Endothelial cell of umbilical vein (primary cell): ENCODE measurements around a stretch of chr16.

DNA sequence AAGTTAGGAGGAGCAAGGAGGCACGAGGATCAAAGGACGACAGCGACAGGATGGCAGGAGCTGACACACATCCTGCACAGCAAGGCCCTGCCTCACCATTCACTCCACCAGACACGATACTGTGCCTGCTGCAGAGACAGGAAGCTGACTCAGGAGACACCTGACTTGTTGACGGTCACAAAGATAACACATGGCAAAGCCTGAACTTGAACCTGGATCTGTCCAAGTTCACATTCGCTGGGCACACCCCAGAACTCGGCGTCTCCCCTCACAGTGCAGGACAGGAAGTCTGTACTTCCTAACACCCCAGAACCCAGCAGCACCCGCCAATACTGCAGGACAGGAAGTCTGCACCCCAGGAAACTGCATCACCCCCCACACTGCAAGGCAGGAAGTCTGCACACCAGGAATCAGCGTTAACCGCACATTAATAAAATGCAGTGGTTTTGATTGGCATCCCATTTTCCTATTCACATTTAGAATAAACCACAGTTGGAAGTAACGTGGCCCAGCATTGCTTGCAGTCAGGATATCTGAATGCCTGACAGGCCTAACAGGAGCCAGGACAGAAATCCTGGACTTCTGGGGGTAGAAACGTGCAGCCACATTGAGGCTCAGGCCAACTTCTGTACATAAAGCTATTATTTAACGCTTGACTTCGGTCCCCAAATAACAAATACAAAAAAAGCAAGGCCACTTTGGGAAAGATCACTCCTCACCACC, 98.7 kb downstream of the ZNF778 start:
- PRO-cap = no peak
CAGE:
- cytosol, long polyA minus RNA = no peak
- cytosol, long polyA plus RNA = no peak
- long polyA plus RNA = no peak
- nucleus, long polyA minus RNA = no peak
- nucleus, long polyA plus RNA = no peak

DNA sequence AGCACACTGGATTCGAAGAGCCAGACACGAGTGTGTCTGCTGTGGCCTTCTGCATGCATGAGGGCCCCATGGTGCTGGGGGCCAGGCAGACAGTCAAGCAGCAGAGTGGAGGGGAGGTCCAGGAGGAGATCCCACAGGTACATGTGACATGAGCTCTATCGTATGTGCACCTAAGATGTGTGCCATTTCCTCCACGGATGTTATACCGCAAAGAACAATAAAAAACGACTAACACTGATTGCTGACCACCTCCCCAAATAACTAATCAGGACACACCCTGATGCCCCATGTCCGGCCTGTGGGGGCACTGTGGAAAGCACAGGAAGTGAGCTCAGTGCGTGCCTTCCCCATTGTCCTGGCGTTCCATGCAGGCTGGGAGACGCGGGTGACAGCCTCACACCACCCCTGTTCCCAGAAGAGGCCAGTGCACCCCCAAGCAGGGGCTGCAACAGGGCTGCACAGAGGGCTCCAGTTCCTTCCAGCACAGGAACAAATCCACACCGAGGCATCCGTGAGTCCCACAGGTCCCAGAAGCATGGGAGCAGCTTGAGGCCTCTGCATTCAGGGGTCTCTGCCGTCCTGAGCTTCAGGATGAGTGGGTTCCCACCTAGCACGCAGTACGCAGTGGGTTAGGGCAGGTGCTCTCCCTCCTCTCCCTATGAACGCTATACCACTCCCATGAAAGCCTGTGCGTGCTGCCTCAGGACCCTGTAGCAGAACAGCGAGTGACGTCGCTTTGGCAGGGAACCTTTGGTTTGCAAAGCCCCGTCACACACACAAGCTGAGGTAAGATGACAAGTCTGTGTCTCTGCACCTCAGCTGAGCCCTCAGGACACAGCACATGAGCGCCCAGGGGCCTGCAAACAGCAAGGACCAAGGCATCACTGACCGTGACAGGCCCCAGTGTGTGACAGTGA, 117.6 kb downstream of the ZNF778 start:
- PRO-cap = no peak
CAGE:
- cytosol, long polyA minus RNA = no peak
- cytosol, long polyA plus RNA = no peak
- long polyA plus RNA = no peak
- nucleus, long polyA minus RNA = no peak
- nucleus, long polyA plus RNA = no peak

GRCh38 chr16:89379523-89380009, 110.8 kb downstream of the ANKRD11 start:
- PRO-cap = no peak
CAGE:
- cytosol, long polyA minus RNA = no peak
- cytosol, long polyA plus RNA = no peak
- long polyA plus RNA = no peak
- nucleus, long polyA minus RNA = no peak
- nucleus, long polyA plus RNA = no peak

GRCh38 chr16:89394821-89395719, 95.3 kb downstream of the ANKRD11 start:
- PRO-cap = no peak
CAGE:
- cytosol, long polyA minus RNA = no peak
- cytosol, long polyA plus RNA = no peak
- long polyA plus RNA = no peak
- nucleus, long polyA minus RNA = no peak
- nucleus, long polyA plus RNA = no peak

DNA sequence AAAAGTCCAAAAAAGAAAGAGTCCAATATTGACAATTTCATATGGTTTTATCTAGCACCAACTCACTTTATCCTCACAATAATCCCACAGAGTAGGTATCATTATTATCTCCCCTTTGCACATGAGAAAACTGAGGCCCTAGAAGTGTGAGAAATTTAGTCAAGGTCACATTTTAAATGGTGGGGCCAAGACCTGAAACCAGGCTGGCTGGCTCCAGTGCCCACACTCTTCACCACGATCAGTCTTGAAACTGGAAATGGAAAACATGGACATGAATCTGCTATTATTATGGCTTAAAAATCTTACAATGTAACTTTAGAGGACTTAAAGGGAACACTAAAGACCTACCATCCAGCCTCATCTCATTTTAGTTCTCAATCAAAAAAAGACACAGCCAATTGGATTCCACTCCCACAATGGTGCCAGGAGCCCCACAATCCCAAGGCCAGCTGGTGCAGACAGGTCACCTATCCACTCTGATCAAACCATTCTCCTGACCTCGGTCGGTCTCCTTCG, 65.2 kb downstream of the ANKRD11 start:
- PRO-cap = no peak
CAGE:
- cytosol, long polyA minus RNA = no peak
- cytosol, long polyA plus RNA = no peak
- long polyA plus RNA = no peak
- nucleus, long polyA minus RNA = no peak
- nucleus, long polyA plus RNA = no peak

- PRO-cap = no peak
CAGE:
- cytosol, long polyA minus RNA = no peak
- cytosol, long polyA plus RNA = no peak
- long polyA plus RNA = no peak
- nucleus, long polyA minus RNA = no peak
- nucleus, long polyA plus RNA = no peak
Measured at GRCh38 chr16:89466550-89467180, 23.7 kb downstream of the ANKRD11 start.

DNA sequence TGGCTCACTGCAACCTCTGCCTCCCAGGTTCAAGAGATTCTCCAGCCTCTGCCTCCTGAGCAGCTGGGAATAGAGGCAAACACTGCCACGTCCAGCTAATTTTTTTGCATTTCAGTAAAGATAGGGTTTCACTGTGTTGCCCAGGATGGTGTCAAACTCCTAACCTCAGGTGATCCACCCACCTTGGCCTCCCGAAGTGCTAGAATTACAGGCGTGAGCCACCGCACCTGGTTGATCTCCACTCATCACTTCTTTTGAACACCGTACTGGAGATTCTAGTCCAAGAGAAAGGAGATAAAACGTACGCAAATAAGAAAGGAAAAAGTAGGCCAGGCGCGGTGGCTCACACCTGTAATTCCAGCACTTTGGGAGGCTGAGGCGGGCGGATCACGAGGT, 21.1 kb downstream of the ANKRD11 start:
- PRO-cap = no peak
CAGE:
- cytosol, long polyA minus RNA = no peak
- cytosol, long polyA plus RNA = no peak
- long polyA plus RNA = no peak
- nucleus, long polyA minus RNA = no peak
- nucleus, long polyA plus RNA = no peak

GRCh38 chr16:89536268-89536578, 24.3 kb upstream of the RPL13 start:
- PRO-cap = no peak
CAGE:
- cytosol, long polyA minus RNA = no peak
- cytosol, long polyA plus RNA = no peak
- long polyA plus RNA = no peak
- nucleus, long polyA minus RNA = no peak
- nucleus, long polyA plus RNA = no peak

- PRO-cap = no peak
CAGE:
- cytosol, long polyA minus RNA = no peak
- cytosol, long polyA plus RNA = no peak
- long polyA plus RNA = no peak
- nucleus, long polyA minus RNA = no peak
- nucleus, long polyA plus RNA = no peak
Measured at GRCh38 chr16:89536579-89536726, 24.0 kb upstream of the RPL13 start.

- PRO-cap = no peak
CAGE:
- cytosol, long polyA minus RNA = no peak
- cytosol, long polyA plus RNA = no peak
- long polyA plus RNA = no peak
- nucleus, long polyA minus RNA = no peak
- nucleus, long polyA plus RNA = no peak
Measured at GRCh38 chr16:89620286-89620942, 7.0 kb downstream of the DPEP1 start.

- PRO-cap = no peak
CAGE:
- cytosol, long polyA minus RNA = start-site peak on the plus strand at chr16:89738342-89738933, 7 reads
- cytosol, long polyA plus RNA = no peak
- long polyA plus RNA = no peak
- nucleus, long polyA minus RNA = no peak
- nucleus, long polyA plus RNA = no peak
Measured at GRCh38 chr16:89738228-89739492, 17.3 kb downstream of the ZNF276 start.

GRCh38 chr16:89906168-89906696, 12.4 kb upstream of the MC1R start:
- PRO-cap = no peak
CAGE:
- cytosol, long polyA minus RNA = no peak
- cytosol, long polyA plus RNA = no peak
- long polyA plus RNA = no peak
- nucleus, long polyA minus RNA = no peak
- nucleus, long polyA plus RNA = no peak

DNA sequence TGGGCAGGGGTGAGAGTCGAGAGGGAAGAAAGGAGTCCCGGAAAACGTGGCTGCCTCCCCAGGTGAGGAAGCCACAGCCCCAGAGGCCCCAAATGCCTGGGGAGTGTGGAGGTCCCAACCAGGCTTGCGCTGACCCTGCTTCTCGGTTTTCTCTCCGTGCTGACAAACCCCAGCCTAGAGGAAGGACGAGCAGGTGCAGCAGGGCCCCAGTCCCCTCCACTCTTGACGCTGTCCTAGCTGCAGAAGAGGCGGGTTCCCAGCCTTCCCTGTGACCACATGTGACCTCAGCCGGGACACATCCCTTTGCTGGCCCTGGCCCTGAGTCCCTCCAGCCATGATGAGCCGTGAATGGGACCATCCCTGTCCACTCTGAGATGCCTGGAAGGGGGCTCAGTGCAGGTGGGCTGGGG, 2.1 kb upstream of the TUBB3 start:
- PRO-cap = no peak
CAGE:
- cytosol, long polyA minus RNA = no peak
- cytosol, long polyA plus RNA = no peak
- long polyA plus RNA = no peak
- nucleus, long polyA minus RNA = no peak
- nucleus, long polyA plus RNA = no peak

GRCh38 chr16:89922240-89923234, 605 bp upstream of the TUBB3 start:
- PRO-cap = bidirectional peak, plus-strand start at chr16:89922599, minus-strand start at chr16:89922456; bidirectional peak, plus-strand start at chr16:89922784, minus-strand start at chr16:89922806; bidirectional peak, plus-strand start at chr16:89923345, minus-strand start at chr16:89923192
CAGE:
- cytosol, long polyA minus RNA = no peak
- cytosol, long polyA plus RNA = no peak
- long polyA plus RNA = no peak
- nucleus, long polyA minus RNA = no peak
- nucleus, long polyA plus RNA = no peak

GRCh38 chr16:89983396-89983796, 34.8 kb downstream of the DEF8 start:
- PRO-cap = no peak
CAGE:
- cytosol, long polyA minus RNA = no peak
- cytosol, long polyA plus RNA = no peak
- long polyA plus RNA = no peak
- nucleus, long polyA minus RNA = no peak
- nucleus, long polyA plus RNA = no peak

- PRO-cap = no peak
CAGE:
- cytosol, long polyA minus RNA = no peak
- cytosol, long polyA plus RNA = no peak
- long polyA plus RNA = no peak
- nucleus, long polyA minus RNA = no peak
- nucleus, long polyA plus RNA = no peak
Measured at GRCh38 chr16:90101987-90102706, 25.0 kb upstream of the PRDM7 start.